Measurements from ENCODE around the gene TMEM98.

- PRO-cap, 2 experiments: no peak in any of the 2 experiments
Observed at GRCh38 chr17:31489586-31490032, 98.1 kb downstream of the RAB11FIP4 start.

- PRO-cap, 2 experiments: no peak in any of the 2 experiments
Observed at GRCh38 chr17:31494649-31495095, 103.2 kb downstream of the RAB11FIP4 start.

DNA sequence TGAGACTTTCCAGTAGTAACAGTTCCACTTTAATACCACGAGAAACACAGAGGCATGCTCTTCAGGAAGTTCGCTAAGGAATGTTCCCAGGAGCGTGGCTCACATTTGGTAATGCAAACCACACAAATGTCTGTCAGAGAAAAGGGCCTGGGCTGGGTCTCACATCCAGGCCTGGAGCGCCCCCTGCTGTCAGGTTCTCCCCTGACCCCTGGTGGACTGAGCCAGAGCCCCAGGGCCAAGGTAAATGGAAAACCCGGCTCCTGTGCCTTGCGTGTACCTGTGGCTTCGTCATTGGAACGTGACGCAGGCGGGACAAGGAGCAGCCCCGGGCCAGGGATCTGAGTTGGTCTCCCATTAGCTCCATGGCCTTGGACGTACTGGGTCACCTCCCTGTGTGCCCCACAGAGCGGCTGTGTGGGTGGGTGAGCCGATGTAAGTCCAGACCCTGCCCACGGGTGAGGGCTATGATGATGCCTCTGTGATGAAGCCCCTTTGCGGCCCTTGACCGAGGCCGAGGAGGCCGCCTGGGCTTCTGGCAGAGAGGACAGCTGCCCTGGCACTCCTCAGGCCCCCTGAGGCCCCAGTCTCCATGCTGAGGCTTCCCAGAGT, 134.0 kb downstream of the RAB11FIP4 start:
- PRO-cap, 2 experiments: no peak in any of the 2 experiments

- PRO-cap, 2 experiments: no peak in any of the 2 experiments
Observed at GRCh38 chr17:31738356-31738945, 120.6 kb downstream of the COPRS start.

- PRO-cap, 2 experiments: no peak in any of the 2 experiments
Observed at GRCh38 chr17:31887992-31888642, 13.4 kb downstream of the UTP6 start.

DNA sequence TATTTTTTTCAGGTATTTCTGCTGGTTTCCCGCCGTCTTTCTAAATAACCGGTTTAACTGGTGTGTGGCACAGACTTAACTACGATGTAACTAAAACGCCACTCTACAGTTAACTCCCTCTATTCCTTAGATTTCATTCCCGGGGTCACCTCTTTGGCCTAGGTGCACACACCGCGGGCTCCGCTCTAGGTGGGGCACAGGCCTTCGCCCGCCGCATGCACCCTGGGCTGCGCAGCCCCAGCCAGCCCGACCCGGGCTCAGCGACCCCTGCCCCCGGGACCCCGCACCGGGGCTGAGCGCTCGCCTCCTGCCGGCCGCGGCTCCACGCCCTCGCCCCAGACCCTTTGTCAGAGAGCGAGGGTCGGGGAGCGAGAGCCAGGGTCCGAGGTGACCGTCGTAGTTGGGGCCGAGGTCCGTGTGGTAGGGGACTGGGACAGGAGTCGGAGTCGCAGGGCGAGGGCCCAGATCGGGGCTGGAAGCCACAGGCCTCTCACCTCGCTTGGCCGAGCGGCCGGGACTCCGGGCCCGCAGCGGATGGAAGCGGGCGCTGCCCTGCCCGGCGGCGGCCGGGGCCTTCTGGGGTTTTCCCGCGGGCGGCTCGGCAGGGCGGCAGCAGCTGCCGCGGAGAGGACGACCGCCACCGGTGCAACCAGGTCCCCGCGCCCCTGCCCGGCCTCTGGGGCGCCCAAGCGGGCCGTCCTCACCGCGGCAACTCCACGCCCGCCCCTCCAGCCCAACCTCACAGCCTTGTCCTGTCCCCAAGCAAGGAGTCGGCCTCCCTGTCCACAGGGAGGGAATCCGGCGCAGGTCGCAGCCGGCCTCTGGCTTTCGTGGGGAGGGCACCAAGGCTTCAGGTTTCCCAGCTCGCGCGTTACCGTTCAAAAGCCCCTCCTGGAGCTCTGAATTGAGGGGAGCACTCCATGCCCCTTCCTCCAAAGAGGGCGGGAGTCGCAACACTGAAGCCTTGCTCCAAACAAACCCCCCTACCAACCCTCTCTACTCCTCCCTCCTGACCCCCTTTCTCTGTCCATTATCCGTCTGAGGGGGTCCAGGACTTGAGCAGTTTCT, 15.5 kb upstream of the UTP6 start:
- PRO-cap, 2 experiments: no peak in any of the 2 experiments

- PRO-cap, 2 experiments: no peak in any of the 2 experiments
Observed at GRCh38 chr17:32022055-32022575, 14.9 kb downstream of the LRRC37B start.

DNA sequence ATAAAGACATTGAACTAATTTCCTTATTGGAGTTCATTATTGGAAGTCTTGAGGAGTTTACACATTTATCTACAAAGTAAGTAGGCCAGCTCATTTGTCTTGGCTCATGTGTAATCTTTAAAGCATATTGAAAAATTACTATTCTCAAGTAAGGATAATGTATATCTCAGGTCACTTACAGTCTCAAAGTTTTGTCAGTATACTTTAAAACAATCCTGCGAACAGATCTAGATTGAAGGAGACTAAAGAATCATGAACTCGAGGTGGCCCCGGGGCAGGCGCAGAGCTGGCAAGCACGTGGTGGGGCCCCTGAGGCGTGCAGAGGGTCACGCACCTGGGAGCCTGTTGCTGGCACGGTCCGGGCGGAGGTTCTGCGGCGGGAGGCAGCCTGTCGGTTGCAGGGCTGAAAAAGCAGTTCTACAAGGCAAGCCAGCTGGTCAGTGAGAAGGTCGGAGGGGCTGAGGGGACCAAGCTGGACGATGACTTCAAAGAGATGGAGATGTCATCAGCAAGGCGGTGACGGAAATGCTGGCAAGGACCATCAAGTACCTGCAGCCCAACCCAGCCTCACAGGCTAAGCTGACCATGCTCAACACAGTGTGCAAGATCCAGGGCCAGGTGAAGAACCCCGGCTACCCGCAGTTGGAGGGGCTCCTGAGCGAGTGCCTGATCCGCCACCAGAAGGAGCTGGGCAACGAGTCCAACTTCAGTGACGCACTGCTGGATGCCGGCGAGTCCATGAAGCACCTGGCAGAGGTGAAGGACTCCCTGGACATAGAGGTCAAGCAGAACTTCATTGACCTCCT, 33.1 kb downstream of the LRRC37B start:
- PRO-cap, 2 experiments: no peak in any of the 2 experiments

GRCh38 chr17:32085230-32085526, 57.1 kb upstream of the RHOT1 start:
- PRO-cap, 2 experiments: no peak in any of the 2 experiments

GRCh38 chr17:32104155-32104641, 38.1 kb upstream of the RHOT1 start:
- PRO-cap, 2 experiments: no peak in any of the 2 experiments

GRCh38 chr17:32267728-32268237, 2.2 kb downstream of the RHBDL3 start:
- PRO-cap, 2 experiments: no peak in any of the 2 experiments

DNA sequence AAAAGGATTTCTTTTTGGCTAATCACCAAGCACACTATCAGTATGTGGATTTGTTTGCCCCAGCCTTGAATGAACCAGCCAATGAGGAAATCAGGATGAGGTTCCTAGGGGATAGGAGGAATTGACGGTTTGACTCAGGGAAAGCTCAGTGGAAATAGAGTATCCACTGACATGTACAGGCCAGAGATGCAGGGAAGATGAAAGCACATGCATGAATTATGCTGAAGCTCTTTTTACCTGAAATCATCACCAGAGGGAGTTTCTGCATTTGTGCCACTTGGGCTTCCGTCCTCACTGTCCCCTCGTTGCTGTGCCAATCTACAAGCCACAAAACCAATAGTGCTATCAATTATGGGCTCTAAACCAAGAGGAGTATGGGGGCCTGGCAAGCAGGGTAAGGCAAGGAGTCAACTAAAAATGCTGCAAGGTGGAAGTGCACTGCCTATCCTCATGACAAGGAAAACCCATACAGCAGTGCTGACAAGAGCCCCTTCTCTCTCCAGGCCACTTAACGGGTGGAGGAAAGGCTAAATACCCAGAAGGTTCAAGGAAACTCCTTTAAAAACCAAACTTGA, 919 bp downstream of the C17orf75 start:
- PRO-cap, 2 experiments: no peak in any of the 2 experiments

- PRO-cap, 2 experiments: no peak in any of the 2 experiments
Observed at GRCh38 chr17:32403537-32403795, 40.8 kb upstream of the PSMD11 start.

DNA sequence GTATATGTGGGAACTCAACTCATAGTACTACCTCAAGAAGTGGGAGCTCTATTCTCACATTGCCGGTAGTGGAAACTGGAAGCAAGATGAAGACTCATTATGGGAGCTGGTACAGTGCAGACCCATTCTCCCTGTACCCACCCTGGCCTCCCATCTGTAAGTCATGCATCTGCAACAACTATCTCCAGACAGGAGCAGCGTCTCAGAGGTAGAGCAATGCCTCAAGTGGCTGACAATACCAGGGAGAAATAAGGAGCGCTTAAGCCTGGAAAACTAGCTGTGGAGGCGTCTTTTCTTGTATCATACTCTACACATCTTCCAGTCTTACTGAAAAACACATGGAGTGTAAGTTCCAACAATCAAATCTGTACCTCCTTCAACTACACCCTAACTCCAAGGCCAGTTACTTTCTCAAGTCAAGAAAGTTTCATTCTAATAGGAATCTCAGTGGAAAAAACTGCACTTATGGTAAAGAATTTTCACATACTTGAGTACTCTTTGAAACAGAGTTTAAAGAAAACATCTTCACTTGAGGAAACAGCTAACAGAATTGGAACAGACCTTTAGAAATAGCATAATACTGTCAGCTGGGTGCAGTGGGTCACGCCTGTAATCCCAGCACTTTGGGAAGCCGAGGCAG, 29.9 kb upstream of the PSMD11 start:
- PRO-cap, 2 experiments: no peak in any of the 2 experiments

DNA sequence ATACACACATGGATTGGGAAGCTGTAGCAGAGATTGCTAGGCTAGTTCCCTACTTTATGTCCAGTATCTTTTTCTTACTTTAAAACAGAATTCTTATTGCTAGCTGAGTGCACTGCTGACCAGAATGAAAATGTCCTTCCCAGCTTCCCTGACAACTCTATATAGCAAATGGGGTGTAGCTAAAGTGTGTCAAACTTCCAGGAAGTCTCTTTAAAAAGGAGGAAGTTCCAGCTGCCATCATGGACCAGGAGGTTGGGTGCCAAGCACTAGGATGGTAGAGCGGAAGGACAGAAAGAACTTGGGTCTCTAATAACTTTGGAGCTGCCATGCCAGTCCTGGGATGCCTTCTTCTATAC, 140.8 kb downstream of the MYO1D start:
- PRO-cap, 2 experiments: no peak in any of the 2 experiments

DNA sequence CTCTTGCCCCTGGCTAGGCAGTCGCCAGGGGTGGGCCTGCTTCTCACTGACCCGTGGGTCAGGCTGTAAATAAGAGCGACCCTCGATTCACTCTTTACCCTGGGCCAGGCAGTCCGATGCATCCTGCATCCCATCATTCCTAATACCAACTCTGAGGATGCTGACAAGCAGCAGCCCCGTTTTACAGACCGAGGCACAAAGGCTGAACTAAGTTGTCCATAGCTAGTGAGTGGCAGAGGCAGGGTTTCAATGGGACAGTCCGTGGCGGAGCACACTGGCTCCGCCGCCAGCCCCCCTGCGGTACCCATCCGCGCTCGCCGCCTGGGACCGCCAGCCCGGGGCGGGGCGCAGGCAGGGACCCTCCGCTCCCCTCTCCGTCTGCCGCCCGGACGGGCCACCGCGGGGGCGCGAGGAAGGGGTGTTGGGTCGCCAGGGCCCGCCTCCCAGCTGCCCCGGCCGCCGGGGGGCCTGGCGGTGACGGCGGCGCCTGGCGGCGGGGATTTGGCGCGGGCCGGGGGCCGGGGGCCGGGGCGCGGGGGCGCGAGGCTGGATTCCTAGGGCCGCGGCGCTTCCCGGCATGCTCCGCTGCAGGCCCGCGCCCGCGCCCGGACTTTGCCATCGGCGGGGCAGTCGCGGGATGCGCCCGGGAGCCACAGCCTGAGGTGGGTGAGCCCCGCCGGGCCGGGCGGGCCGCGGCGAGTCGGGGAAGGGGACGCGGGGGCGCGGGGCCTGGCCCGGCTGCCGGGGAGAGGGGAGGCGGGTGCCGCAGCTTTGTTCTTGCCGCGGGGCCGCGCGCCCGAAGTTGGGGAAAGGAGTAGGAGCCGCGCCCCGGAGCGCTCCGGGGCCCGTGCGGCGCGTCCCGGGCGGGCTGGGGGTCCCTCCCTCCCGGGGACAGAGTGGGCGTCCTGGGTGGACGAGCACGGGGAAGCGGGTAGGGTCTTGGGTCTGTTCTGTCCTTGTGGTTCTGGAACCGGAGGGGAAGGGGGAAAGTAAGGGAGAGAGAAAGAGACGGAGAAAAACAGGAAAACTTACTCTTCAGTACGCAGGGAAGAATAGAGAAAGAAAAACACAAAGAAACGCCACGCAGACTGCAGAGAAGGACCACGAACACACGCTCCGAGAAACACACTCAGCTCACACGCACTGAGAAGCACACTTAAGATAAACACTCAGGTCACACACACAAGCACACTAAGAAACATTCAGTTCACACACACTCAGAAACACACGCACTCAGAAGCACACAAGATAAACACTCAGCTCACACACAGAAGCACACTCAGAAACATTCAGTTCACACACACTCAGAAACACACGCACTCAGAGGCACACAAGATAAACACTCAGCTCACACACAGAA, at the start of gene TMEM98:
TMEM98 (plus strand) TSS at position 578 of the 1,360 bp plus-strand sequence.
- PRO-cap, 2 experiments: no peak in any of the 2 experiments

GRCh38 chr17:33413944-33414416, 120.9 kb upstream of the ASIC2 start:
- PRO-cap, 2 experiments: no peak in any of the 2 experiments

DNA sequence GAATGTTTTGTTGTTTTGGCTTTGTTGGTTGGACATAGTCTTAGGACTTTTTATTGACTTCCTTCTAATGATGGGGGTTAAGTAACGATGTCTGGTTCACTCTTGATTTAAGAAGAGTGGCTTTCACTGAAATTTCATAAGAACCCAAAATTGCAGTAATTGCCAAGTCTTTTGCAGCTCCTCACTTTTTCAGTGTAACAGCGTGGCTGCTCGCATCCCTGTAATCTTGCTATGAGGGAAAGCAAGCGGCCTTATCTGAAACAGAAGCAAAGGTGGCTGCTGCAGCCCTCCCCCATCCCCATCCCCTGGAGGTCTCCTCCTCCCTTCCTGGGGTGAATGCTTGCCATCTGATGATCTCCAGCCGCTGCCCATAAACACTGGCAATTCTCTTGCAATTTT, 182.4 kb upstream of the ASIC2 start:
- PRO-cap, 2 experiments: no peak in any of the 2 experiments

DNA sequence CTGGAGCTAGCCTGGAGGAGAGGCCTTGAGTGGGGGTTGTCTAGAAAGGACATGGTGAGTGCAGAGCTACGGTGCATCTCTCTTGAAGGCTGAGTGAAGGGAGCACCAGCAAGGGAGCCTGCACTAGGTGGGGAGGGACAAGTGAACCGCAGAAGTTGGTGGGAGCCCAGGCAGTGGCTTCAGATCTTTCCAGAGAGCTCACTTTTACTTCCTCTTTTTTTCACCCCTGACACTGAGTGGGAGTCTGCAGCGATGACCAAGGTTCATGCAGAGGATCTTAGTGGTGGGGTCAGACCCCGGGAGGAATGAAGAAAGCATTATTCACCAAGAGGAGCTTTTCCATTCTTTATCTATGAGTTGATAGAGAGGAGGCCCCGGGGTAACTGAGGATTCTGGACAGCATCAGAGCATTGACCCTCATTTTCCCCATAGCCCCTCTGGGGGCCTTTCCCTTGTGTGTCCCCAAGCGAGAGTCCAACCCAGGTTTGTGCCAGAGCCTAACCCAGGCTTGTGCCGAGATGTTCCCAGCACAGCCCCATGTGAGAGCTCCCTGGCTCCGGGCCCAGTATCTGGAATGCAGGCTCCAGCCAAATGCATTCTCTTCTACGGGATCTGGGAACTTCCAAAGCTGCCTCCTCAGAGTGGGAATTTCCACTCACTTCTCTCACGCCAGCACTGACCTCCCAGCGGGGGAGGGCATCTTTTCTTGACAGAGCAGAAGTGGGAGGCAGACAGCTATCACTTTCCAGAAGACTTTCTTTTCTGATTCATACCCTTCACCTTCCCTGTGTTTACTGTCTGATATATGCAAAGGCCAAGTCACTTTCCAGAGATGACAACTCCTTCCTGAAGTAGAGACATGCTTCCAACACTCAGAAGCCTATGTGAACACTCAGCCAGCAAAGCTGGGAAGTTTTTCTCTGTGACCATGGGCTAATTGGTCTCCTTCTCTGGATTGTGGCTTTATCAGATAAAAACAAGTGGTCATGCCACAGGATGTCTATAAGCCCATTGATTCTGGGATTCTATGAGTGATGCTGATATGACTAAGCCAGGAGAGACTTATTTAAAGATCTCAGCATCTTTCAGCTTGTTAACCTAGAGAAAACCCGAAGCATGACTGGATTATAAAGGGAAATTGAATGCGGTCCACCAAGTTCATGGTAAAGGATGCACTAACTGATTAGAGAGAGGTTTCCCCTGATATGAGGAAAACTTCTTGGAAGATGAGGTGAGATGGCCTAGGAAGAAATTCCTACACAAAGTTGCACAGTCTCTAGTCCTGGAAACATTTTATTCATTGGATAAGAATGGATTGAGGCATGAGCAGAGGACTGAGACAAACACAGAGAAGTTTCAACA, 2.6 kb upstream of the CCL2 start:
- PRO-cap, 2 experiments: no peak in any of the 2 experiments

DNA sequence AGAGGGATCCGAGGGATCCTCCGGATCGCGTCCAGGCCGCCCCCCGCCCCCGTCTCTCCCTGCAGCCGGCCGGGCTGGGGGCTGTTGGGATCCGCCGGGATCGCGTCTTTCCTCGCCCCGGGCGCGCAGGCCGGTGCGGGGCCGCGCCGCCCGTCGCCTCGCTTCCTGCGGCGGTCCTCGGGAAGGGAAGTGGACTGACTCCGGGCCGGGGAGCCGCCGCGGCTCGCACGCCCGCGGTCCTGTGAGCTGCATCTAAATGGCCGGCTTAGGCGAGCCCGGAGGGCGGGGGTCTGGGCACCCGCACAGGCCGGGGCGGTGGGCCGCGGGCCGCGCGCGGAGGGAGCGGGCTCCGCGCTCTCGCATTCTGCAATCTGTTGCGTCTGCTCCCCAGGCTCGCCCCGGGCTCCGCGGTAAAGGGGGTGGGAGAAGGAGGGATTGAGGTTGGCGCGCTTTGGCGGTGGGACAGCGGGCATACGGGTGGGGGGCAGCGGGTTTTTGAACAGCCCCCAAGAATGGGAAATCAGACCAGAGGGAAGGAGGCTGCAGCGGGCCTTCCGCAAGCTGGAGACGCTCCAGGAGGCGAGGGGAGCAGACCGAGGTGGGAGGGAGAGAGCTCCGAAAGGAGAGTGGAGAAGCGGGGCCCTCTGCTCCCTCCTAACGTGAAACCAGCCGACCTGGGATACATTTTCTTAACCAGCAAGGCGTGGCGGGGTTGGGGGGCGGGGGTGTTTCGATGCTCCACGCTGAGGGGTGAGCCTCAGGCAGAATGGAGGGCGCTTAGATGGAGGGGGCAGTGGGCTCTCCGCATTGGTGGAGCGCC, 2.3 kb downstream of the TMEM132E start:
- PRO-cap, 2 experiments: no peak in any of the 2 experiments

Data from psoas muscle (tissue), 2 donors.